Foreskin fibroblast (primary cell): ENCODE measurements around a stretch of chr20.

GRCh38 chr20:38893837-38894465 lies 32.3 kb upstream of the FAM83D start:
- RRBS: 1% methylated on average over 10 of the region's 35 CpGs

DNA sequence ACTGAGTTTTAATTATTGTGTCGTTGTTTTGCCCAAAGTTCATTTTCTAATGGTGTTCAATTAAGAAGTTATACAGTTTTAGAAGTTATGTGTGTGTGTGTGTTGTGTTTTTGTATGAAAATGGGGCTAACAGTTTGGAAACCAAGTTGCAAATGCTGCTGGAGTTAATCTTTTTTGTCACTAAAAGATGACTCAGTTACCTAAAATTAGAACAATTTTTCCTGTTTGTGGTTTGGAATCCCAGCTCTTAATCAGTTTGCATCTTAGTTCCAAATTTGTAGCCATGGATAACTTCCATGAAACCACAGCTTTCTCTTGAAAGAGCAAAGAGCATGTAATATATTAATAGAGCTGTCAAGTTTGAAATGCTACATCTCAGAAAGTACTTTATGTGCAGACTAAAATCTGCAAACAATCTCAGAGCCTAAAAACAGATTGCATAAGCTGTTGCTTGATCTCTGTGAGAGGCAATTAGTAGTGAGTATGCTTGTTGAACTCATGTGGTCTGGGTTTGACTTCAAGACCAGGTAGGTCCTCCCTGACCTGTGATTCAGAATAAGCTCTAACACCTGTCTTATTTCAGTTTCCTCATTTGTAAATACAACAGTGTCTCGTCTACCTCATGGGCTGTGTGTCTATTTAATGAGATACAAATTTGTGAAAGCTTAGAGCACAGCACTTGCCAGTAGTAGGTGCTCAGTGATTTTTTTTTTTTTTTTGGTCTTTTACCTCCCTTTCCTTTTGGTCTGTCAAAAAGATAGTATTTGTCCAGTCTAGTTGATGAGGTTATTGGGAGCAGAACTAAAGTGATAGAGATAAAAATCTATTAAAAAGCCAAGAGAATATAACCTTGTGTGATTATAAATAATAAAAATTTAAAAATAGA lies 23.6 kb downstream of the DHX35 start:
- RRBS: no CpG with 5 or more reads among the region's 2 CpGs

GRCh38 chr20:40287233-40287799 lies 401.7 kb downstream of the MAFB start:
- RRBS: no CpG with 5 or more reads among the region's 12 CpGs

DNA sequence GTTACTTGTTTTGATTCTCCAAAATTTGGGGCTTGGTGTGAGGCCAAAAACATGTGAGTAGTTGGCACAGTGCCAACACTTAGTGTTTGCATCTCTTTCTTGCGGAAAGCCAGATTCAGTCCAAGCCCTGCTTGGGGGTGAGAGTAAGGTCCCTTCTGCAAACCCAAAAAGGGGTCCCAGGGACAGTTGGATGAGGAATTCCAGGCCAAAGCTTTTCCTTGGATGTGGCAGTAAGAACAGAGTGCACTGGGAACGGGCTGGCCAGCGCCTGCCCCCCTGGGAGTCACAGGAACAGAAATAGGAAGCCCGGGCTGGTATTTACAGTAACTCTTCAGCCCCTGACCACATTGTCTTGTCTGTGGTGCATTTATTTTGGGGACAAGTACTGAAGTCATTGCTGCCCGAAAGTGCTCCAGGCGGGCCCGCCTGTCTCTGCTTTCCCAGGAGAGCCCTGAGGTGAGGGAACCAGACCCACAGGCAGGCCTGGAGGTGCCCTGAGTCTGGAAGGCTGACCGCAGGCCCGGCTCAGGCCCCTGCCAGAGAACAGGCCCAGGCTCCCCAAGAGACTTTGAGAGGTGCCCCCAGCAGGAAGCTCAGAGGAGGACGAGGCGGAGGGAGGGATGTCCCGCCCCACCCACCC lies 218.5 kb downstream of the MAFB start:
- RRBS: no CpG with 5 or more reads among the region's 12 CpGs

GRCh38 chr20:40584334-40584987 lies 104.6 kb downstream of the MAFB start:
- RRBS: no CpG with 5 or more reads among the region's 3 CpGs

DNA sequence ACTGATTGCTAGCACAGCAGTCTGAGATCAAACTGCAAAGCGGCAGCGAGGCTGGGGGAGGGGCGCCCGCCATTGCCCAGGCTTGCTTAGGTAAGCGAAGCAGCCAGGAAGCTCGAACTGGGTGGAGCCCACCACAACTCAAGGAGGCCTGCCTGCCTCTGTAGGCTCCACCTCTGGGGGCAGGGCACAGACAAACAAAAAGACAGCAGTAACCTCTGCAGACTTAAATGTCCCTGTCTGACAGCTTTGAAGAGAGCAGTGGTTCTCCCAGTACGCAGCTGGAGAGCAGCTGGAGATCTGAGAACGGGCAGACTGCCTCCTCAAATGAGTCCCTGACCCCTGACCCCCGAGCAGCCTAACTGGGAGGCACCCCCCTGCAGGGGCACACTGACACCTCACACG lies 69.3 kb downstream of the MAFB start:
- RRBS: no CpG with 5 or more reads among the region's 10 CpGs

- RRBS: no CpG with 5 or more reads among the region's 4 CpGs
These were observed 31.4 kb downstream of the MAFB start for GRCh38 chr20:40657541-40658157.

- RRBS: no CpG with 5 or more reads among the region's 2 CpGs
These were observed 48.1 kb downstream of the TOP1 start for GRCh38 chr20:41076760-41077116.

DNA sequence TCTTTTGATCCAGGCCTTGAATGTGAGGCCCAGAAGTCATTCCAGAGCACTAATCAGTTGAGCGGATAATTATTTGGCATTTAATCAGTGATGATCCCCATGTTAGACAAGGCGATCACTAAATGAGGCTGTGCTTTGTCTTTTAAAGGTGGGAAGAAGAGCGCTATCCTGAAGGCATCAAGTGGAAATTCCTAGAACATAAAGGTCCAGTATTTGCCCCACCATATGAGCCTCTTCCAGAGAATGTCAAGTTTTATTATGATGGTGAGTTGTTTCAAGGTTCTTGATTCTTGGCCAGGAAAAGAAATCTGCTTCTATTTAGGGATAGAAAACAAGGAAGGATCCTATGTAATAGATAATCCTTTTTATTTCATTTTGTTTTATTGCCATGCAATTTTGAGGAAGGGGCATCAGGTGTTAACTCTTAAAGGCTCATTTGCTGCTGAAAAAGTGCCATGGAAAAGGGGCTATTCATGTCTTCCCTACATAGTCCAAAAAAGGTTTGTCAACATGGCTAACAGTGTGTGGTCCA lies 45.0 kb upstream of the PLCG1 start:
- RRBS: no CpG with 5 or more reads among the region's 3 CpGs

DNA sequence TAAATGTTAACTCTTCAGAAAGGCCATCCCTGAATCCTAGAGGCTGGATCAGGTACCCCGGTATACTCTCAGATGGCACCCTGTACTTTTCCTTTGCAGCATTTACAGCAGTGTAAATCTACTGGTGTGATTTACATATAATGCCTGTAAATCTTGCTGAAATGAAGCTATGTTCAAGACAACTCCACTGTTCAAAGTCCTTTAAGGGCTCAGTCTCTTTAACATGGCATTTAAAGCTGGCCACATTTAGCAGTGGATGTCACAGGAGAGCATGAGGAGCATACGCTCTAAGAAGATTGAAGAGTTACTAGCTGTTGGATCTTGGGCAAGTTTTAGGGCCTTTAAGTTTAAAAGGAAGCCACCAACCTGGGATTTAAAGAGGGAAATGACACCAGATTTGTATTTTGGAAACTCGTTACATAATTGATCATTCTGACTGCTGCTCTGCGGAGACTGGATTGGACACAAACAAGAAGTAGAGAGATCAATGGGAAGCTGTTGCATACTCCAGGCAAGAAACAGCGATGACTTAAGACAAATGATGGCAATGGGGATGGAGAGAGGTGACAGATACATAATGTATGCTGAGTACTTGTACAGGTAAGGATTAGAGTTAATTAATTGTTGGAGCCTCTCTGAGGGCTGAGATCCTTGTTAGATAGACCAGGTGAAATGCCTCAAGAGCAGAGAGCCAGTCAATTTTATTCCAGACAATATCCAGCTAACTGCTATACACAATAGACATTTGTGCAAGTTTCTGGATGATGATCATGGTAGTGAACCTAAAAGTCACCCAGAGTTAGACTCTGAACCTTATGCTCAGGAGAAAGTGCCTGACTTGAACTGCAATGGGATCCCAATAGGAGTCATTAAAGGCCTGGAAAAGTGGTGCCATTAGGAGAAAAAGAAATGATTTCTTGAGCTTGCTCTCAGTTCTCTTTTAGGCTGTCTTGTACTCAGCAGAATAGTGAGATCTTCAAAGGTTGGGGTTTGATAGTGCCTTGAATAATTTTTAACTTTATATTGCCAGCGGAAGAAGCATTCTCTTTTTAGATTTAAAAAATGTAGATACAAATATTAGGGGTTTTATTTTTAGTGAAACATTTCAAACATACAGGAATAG lies 33.1 kb upstream of the PLCG1 start:
- RRBS: no CpG with 5 or more reads among the region's 6 CpGs

- RRBS: no CpG with 5 or more reads among the region's 5 CpGs
These were observed 55.7 kb downstream of the PLCG1 start for GRCh38 chr20:41192922-41193595.

DNA sequence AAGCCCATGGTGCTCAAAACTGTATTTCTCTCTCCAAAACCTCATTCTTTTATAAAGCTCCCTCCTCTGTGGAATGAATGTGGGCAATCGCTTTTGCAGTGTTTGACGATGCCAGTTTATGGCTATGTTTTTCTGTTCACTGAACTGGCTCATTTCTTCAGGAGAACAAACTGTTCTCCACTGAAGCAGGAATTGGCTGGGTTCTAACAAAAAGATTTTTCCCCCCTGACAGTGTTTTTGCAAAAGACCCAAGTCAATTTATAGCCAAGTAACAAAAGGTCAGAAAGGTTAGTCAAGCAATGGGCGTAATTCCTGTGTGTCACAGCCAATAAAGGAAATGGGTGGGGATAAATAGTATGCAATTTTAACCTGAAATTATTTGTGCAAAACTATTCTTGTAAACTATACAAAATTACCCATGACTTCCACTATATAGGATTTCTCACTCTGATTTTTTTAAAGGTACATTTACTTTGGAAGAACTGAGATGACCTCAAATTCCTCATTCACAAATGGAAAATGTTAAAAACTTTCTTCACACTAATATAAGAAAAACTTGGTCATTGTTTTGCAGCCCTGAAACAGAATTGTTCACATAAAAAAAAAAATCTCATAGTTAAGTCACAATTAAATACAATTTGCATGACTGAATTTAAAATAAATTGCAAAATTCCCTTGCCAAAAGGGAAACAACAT lies 68.7 kb downstream of the ZHX3 start:
- RRBS: no CpG with 5 or more reads among the region's 3 CpGs

- RRBS: no CpG with 5 or more reads among the region's 9 CpGs
These were observed 41.1 kb downstream of the ZHX3 start for GRCh38 chr20:41276280-41276913.

GRCh38 chr20:41423313-41423797 lies 56.7 kb upstream of the EMILIN3 start:
- RRBS: no CpG with 5 or more reads among the region's 7 CpGs

- RRBS: no CpG with 5 or more reads among the region's 9 CpGs
These were observed 23.6 kb downstream of the CHD6 start for GRCh38 chr20:41594396-41595229.

- RRBS: no CpG with 5 or more reads among the region's 32 CpGs
These were observed 799 bp downstream of the CHD6 start for GRCh38 chr20:41617257-41617899.

GRCh38 chr20:41696371-41697083 lies 78.3 kb upstream of the CHD6 start:
- RRBS: no CpG with 5 or more reads among the region's 4 CpGs

- RRBS: no CpG with 5 or more reads among the region's 7 CpGs
These were observed 351.4 kb upstream of the CHD6 start for GRCh38 chr20:41969475-41970048.

- RRBS: no CpG with 5 or more reads among the region's 4 CpGs
These were observed 495.2 kb upstream of the CHD6 start for GRCh38 chr20:42113349-42113776.

- RRBS: no CpG with 5 or more reads among the region's 6 CpGs
These were observed 1.4 kb upstream of the SRSF6 start for GRCh38 chr20:43456387-43456601.